GM12892 (cell line): ENCODE results near the genes CD28 and NRP2.

GRCh38 chr2:202816057-202816414 lies 55.5 kb downstream of the ICA1L start:
- RRBS, result no CpG with 5 or more reads among the region's 2 CpGs

DNA sequence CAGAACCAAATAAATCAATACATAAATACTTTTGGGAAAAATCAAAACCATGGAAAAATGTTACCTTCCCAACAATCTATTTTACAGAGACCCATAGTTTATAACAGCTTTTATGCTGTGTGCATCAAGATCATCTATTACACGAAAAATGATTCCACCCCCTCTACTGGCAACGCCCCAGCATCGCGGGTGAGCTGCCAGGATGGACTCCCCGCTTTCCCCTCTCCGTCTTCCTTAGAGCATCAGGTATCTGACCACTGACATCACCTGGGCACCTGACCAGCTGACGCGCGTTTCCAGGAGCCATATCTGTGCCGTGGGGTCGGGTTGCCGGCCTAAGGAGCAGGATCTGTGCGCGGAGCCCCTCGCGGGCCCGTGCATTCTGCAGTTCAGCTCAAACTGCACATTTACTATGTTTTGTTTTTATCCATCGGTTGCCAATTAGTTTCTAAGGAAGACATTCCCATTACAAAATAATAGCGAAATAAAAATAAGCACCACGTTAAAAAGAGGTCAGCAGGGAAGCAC lies 839 bp downstream of the ICA1L start:
- RRBS, result no CpG with 5 or more reads among the region's 20 CpGs

DNA sequence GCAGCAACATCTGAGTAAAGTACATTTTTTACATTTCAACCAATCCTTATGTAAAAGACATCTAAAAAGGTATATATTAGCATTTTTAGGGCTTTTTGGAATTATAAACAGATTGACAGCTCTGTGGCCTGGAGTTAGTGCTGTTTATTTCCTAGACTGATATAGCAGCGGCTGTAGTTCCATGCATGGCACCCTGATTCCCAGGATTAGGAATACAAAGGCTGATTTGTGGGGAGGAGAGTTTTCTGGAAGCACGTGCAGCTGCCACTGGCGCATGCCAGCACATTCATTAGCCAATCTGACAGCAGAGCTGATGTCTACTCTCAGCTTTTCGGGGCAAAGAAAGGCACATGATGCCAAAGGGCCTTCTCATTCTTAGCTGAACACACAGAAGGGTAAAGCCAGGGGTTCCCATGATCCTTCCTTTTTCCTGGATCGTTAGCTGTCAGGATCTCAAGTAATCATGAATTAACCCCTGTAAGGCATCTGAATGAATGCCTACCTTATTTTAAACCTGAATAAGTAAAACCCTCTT lies 45.7 kb upstream of the RAPH1 start:
- RRBS, result no CpG with 5 or more reads among the region's 5 CpGs

GRCh38 chr2:203605264-203605586 lies 70.1 kb upstream of the RAPH1 start:
- RRBS, result no CpG with 5 or more reads among the region's 1 CpG

GRCh38 chr2:203706091-203706798 lies at the start of gene CD28:
Gene CD28, plus strand, starts transcription at chr2:203706639.
- RRBS, result no CpG with 5 or more reads among the region's 14 CpGs

GRCh38 chr2:203816094-203816669 lies 51.4 kb upstream of the CTLA4 start:
- RRBS, result no CpG with 5 or more reads among the region's 7 CpGs

GRCh38 chr2:203869888-203870252 lies 2.3 kb downstream of the CTLA4 start:
- RRBS, result no CpG with 5 or more reads among the region's 4 CpGs

DNA sequence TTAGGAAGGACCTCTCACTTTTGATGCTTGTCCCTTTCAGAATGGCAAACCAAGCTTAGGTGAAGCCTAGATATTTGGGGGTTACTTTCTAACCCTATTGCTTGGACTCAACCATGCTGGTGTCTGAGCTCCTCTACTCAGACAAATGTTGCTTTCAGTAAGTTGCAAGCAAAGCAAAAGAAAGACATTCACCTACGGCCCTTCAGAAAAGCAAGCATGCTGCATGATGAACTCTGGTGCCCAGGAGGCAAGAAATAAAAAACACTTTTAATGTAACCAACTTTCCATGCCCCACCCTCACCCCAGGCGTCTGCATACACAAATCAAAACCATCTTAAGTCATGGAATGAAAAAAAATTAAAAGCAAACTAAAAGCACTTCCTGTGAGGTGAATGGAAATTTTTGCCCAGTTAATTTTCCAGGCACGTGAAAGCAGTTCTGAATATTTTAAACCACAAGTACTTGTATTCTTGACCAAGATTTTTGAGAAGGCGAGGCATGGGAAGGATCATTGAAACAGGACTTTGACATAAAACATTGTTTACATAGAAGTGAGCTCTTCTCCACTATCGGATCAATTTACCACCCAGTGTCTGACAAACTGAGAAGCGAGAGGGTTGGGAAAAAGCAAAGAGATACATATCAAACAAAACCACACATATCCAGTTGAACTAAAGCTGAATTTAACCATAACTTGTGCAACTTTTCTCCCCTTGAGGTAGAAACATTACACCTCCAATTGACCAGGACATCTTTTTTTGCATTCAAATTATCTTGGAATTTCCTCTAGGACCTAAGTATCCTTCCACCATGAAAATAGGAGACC lies 2.5 kb upstream of the ICOS start:
- RRBS, result no CpG with 5 or more reads among the region's 6 CpGs

DNA sequence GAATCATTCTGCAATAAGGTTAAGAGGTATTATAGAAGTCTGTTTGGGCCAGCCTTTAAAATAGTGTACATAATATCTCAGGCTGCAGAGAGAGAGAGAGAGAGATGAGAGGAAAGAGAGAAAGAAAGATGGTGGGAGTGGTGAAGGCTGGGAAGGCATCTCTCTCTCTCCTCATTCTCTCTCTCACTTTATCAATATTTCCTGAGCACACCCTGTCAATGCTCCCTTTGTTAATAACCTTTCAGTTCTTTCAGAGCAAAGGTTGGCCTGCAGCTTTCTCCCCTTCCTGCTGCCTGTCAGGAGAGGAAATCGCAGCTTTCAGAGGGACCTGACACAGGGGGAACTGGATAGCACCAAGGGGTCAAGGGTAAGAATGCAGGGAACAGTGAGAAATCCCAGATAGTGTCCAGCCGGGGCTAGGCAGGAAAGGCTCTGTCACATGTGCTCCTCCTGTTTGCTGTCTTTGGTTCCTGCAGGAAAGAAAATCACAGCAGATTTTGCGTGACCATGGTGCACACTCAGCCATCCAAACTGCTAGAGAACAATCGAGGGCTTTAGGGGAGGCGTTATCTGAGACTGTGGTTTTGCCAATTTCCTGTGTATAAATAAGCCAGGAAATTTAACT lies 177.7 kb downstream of the ICOS start:
- RRBS, result no CpG with 5 or more reads among the region's 5 CpGs

DNA sequence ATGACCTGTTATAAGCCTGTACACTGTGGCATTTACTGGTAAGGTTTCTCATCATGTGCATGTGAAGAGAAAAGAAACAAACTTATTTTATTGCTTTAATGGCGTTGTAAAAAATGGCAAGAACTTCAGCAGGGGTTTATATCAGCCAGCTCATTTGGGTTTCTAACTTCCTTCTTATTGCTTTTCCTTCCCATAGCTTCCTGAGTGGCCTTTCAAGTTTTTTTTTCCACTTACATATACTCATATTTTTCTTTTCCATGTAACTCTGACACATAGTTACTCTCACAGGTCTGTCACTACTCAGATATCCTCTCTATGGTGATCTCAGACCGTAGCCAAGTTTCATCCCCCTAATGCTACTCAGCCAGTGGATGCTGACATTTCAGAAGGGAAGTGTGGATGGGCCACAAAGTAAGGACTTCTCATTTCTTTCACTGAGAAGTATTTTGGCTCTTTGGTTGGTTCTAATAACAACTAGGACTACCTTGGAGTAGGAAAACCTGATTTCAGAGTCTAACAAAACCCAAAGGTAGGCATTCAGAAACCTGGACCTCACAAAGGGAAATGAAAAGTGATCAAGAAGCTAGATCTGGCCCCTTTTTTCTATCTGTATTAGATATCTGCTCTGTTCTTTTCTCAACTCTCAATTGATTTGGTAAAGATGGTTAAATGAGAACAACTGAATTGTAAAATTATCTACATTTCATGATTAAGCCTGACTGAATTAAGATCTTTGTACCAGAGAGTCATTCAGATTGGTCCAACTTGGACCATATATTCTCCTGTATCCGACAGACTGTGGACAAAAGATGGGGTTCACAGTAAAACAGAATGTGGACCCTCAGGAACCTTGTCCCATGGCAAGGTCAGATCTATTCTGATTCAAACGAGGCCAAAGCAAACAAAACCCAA lies 198.4 kb downstream of the PARD3B start:
- RRBS, result no CpG with 5 or more reads among the region's 4 CpGs

- RRBS, result no CpG with 5 or more reads among the region's 11 CpGs
Observed at GRCh38 chr2:204797822-204798578, 252.7 kb downstream of the PARD3B start.

- RRBS, result no CpG with 5 or more reads among the region's 3 CpGs
Observed at GRCh38 chr2:204922020-204922605, 376.8 kb downstream of the PARD3B start.

- RRBS, result no CpG with 5 or more reads among the region's 9 CpGs
Observed at GRCh38 chr2:205024942-205025636, 479.8 kb downstream of the PARD3B start.

GRCh38 chr2:205568297-205568803 lies 114.0 kb upstream of the NRP2 start:
- RRBS, result no CpG with 5 or more reads among the region's 5 CpGs

GRCh38 chr2:205682111-205683360 lies at the start of gene NRP2:
Gene NRP2, plus strand, starts transcription at chr2:205682501.
- RRBS, result 3% methylated on average over 21 of the region's 96 CpGs

- RRBS, result no CpG with 5 or more reads among the region's 34 CpGs
Observed at GRCh38 chr2:205684842-205685253, 2.5 kb downstream of the NRP2 start.

DNA sequence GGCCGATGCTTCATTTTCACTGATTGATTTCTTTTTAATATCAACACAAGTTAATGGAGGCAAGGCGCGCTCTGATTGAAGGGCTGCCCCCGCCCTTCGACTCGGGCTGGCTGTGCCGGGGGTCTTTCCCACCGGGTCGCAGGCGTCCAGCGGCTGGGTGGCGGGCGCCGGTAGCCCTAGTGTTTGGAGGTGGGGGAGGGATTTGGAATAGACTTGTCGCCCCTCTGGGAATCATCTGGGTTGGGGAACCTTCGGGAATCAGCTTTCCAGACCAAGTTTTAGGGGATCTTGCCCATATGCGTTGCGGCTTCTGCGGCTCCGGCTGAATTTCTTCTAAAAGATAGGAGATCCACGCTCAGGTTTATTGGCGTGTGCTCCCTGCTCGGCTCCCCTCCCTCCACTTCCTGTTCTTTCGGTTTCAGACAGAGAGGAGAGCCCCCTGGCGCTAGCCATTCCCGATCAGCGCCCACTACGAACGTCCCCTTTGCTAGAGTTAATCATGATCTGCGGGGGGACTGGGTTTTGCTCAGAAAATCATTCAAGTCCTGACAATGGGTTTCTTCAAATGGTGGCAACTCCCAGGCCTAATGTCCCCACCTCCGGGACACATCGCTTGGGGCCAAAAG lies 4.2 kb downstream of the NRP2 start:
- RRBS, result 2% methylated on average over 7 of the region's 32 CpGs

DNA sequence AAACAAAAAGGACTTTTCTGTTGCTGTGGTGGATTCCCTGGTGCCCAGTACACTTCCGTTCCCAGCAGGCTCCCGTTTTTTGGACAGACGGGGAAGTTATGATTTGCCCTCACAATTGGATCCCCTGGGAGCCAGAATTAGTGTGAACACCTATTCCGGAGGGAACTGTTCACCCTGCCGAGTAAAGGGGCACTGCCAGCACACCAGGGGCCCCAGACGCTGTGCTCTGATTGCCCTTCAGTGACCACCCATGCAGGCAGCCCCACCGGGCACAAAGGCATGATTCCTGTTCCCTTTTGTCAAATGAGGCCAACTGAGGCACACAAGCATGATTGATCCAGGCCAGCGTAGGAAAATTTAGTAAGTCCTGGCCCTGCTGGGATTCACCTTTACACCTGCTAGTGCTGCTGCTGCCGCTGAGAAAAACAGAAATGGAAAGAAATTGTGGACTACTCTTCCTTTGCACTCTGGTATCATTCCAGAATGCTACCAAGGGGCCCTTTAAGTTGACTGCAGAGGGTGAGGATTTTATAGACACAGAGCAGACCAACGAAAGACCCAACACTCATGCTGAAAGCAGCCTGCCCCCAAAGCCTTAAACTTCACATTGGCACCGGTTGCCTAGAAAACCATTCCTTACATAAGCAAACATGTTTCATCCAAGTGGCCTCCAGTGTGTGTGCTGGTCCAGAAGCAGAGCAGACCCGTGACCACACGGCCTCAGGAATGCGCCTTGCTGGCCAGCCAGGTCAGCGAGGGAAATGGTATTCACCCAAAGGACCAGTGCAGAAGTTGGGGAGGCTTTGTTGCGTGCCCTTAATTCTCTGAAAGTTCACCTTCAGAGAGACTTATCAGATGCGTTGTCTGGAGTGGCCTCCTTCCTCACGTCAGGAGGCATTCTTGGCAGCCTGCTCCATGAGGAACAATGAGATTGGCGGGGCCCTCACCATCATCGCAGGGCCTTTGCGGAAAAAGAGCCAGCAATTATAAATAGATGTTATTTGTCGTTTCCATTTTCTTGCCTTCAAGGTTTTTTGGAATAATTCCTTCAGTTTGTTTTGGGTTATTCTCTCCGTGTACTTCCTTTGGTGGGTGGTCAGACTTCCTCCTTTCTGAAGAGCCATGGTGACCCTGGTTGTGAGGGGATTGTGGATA lies 25.7 kb downstream of the NRP2 start:
- RRBS, result no CpG with 5 or more reads among the region's 23 CpGs

- RRBS, result no CpG with 5 or more reads among the region's 21 CpGs
Observed at GRCh38 chr2:205885499-205886017, 200.4 kb downstream of the INO80D start.

DNA sequence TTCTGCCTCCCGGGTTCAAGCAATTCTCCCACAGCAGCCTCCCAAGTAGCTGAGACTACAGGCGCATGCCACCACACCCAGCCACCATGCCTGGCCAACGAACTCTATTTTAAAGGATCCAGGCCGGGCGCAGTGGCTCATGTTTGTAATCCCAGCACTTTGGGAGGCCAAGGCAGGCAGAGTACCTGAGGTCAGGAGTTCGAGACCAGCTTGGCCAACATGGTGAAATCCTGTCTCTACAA lies 63.3 kb downstream of the INO80D start:
- RRBS, result no CpG with 5 or more reads among the region's 6 CpGs